Endometrial microvascular endothelial cells (primary cell): ENCODE measurements around the gene PCSK2.

GRCh38 chr20:8717514-8717916, 351.4 kb upstream of the PLCB4 start:
- RAMPAGE, long total RNA: no peak

DNA sequence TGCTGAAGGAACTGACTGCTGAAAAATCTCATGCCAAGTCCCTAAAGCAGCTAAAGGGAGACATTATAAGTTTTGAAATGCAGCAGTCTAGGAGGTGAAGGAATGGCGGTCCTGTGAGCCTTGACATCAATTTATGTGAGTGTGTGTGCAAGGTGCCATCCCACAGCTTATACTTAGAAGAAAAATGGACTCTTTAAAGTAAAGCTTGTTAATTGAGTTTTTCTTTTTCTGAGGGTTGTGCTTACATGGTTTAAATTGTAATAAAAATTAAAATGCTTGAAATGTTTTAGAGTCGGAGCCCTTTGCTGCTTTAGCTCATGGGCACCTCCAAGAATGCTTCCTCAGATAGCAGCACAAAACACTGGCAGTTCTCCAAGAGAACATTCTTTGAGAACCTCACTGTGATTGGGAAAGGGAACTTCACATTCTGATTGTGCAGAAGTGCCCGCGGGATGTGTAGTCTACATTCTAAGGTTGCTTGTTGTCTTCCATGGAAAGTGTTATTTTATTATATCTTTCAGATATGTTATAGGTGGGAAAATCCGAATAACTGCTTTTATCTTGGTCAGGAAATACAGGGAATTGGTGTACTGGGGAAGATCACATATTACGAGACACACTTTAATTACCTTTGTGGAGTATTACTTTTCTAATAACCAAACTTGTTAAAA, 44.2 kb downstream of the PLCB4 start:
- RAMPAGE, long total RNA: no peak

- RAMPAGE, long total RNA: no peak
These were observed 19.1 kb downstream of the SLX4IP start for GRCh38 chr20:10454126-10454593.

DNA sequence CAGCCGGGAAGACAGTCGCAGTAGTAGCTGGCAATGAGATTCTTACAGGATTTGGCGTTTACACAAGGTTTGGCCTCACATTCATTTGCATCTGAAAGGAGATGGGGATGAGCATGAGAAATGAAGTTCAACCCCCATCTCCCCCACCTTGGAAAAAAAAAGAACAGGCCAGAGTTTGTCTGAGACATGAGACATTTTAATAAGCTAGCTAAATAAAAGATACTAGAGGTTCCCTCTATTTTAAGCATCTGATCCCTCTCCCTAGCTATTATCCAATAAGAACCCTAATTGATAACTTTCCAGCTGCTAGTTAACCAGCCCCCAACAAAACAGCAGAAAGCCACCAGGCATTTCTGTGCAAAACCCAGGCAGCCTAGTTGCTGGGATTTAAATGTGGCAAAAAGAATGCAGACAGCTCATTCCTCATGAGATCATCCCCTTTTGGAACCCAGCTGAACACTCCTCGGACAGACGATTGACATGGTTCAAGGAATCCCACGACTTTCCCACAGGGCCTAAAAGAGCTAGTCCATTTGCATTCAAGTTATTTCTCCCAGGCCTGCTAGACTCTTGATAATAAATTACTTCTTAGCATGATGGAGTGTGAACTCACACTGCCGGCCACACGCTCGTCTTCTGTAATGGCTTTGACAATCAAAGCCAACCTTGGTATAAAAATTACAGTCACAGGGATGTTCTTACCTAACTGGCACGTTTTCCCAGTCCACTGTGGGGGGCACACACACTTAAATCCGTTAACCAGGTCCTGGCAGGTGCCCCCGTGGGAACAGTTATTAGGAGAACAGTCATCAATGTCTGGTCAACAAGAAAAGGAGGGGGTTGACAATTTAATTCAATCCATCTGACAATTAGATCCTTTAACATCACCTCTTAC, 24.0 kb downstream of the JAG1 start:
- RAMPAGE, long total RNA: no peak

GRCh38 chr20:10671897-10672414, 1.8 kb downstream of the JAG1 start:
- RAMPAGE, long total RNA: no peak

- RAMPAGE, long total RNA: no peak
These were observed 1.2 kb downstream of the SPTLC3 start for GRCh38 chr20:13009613-13010685.

- RAMPAGE, long total RNA: no peak
These were observed 208.5 kb downstream of the TASP1 start for GRCh38 chr20:13430122-13430665.

- RAMPAGE, long total RNA: no peak
These were observed 2.1 kb downstream of the ESF1 start for GRCh38 chr20:13782303-13783264.

- RAMPAGE, long total RNA: no peak
These were observed 66.3 kb downstream of the NDUFAF5 start for GRCh38 chr20:13851141-13851507.

DNA sequence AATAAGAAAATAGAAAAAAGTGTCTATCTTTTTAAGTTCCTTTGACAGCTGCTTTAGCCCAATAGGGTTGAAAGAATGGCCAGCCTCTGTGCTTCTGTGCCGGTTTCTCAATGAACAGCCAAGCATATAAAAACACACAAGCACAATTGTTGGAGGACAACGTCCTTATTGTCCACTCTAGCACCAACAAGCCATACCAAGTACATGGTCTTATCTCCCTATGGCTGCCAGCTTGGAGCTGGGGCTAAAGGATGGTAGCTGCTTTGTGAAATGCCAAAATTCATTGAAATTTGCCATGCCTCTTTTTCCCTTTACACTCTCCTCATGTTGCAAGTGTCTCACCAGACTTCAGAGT, 50.0 kb upstream of the FLRT3 start:
- RAMPAGE, long total RNA: no peak

- RAMPAGE, long total RNA: no peak
These were observed 648.7 kb upstream of the FLRT3 start for GRCh38 chr20:14985974-14986675.

DNA sequence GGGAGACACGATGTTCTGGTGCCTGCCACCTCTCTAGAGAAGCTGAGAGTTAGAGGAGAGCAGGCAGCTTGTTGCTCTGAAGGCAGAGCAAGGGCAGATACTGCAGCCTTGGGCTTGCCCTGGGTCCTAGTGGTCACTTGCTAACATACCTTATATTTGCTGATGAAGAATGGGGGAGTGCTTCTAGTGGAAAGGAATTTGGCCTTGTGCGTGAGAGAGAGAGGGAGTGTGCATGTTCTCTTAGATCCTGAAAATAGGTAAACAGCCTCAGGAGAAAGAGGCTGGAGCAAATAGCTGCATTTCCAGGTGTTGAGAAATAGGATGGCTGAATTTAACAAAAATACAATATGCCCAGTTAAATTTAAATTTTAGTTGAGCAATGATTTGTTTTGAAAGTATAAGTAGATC, 724.5 kb upstream of the FLRT3 start:
- RAMPAGE, long total RNA: no peak

DNA sequence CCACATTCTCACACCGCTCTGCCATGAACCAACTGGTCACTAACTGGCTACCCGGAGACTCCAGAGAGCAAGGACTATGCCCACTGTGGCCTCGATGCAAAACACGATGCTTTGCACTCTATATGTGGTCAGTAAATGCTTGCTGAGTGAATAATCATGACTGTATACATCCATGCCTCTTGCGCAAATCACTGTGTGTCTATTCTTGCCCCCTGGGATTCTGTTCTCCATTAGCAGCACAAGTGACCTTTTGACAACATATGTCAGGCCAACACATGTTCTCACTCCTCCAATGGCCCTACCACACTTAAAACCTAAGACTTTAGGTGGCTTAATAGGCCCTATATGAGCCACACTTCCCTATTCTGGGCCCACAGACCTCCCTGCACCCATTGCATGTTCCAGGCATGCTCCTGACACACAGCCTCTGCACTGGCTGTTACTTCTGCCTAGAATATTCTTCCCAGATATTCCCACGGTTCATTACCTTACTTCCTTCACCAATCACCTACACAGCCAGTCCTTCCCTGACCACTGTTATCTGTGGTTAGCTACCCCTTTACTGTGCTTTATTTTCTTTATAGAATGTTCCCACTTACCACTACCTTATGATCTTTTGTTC, 16.8 kb downstream of the KIF16B start:
- RAMPAGE, long total RNA: no peak

- RAMPAGE, long total RNA: no peak
These were observed 3.8 kb downstream of the KIF16B start for GRCh38 chr20:16569471-16569871.

DNA sequence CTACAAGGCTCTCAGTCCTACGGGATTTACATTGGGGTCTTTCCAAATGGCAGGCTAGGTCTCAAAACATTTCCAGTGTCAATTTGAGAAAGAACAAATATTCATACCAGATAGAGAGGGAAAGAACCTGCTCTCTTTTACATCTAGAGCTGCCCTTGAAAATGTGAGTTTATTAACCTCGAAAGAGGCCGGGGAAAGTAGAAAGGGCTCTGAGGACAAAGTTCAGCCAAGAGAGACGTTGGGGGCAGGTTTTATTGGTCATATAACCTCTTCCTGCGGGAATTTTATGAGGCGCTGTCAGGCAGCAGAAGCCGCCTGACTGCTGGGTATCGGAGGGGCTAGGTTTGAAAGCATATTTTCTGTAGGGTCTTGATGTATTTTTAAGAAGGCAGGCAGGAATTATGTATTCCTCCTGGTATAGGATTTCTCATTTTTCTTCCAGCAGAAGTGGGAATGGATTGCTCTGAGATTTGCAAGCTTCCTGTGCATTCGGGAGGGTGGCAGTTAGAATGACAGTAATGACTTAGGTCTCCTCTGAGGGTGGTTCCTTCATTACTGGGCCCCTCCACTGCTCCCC, 34.4 kb upstream of the KIF16B start:
- RAMPAGE, long total RNA: no peak

DNA sequence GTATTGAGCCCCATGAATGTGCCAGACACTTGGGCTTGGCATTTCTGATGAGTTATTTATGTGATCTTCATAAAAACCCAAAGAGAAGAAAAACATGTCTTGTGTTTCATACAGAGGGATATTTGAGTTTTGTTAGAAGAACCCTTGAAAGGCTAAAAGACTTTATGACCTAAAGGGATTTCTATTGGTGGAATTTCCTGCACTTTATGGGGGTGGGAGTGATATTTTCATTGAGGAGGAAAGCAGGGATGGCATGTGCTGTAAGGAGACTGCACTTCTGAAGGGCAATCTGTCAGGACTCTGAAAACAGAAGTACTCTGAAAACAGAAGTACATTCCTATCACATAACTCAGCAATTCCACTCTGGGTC, 150.1 kb downstream of the OTOR start:
- RAMPAGE, long total RNA: no peak

GRCh38 chr20:17153387-17153832, 73.4 kb upstream of the PCSK2 start:
- RAMPAGE, long total RNA: no peak

DNA sequence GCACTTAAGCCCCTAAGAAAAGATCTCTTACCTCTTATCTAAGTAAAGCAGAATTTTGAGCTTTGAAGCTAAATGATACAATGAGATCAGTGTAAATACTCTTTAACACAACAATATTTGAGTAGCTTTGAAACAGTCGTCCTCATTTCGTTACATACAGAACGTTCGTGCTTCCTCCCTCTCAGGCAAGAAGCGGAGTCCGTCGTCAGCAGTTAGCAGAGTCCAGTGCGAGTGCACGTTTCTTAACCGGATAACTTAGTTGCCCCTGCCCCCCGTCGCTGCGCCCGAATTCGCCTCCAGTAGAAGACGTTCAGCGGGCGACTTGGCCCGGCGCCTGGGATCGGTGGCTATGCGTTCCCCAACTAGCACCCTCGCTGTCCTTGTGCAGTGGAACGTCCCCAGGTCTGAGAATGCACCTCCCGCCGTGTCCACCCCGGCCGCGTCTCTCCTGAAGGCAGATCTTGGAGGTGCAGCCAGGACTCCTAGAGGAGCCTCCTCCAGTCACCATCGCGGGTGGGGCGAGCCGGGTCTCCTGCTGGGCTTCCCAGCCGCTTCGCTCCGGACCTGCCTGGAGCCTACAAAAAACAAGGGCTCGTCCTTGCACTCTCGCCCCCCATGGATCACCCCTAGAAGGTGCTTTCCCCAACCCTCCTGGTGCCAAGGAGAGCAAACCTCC, 955 bp upstream of the PCSK2 start:
- RAMPAGE, long total RNA: no peak

DNA sequence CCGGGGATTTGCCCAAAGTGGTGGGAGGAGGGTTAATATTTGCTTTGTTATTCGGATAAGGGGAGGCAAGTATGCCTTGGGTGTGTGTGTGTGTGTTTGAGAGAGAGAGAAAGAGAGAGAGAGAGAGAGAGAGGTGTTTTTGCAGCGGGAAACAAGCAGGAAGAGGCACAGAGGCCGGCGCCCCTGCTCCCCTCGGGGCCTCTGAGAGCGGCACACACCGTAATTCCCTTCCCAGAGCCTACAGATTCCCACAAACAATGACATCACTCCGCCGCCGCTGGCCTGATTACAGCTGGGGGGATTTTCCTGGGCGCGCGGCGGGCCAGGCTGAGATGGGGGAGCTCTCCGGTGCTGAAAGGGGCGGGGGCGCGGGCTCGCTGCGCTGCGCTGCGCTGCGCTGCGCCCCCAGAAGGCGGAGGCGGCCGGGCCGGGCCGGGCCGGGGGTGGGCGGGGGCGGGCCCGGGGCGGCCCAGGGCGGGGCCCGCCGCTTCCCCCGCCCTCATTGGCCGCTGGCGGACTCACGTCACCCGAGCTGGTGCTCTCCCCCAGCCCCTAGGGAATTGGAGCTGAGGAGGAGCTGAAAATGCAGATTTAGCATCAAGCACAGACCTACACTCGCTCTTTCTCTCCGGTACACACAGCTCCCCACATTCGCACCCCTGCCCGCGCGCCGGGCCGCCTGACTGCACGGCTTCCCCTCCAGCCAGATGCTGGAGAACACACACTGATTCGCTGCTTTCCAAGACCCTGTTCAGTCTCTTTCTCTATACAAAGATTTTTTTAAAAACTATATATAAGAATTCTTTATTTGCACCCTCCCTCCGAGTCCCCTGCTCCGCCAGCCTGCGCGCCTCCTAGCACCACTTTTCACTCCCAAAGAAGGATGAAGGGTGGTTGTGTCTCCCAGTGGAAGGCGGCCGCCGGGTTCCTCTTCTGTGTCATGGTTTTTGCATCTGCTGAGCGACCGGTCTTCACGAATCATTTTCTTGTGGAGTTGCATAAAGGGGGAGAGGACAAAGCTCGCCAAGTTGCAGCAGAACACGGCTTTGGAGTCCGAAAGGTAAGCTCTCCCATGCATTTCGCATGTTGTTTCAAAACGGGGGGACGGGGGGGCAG, at the start of gene PCSK2:
TSS of gene PCSK2 (plus strand) at position 618 of the 1,116 bp plus-strand sequence.
- RAMPAGE, long total RNA: no peak

DNA sequence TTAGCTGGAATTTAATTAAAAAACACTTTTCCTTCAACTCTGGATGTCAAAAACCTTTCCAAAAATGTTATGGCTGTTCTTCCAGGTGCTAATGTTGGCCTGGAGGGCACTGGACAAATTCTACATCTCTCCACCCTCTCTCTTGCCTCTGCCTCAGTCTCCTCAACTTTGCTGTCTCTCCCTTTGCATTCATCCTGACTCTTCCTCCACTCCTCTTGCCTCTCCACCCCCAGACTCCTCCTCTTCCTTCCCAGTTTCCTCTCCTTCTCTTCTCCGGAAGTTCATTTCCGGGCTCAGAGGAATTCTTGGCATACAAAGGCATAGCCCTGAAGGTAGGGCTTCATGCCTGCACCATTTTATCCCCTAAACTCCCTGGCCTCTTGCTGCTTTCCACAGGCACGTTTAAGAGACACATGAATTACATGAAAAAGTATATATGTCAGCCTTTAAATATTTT, 10.7 kb downstream of the BFSP1 start:
- RAMPAGE, long total RNA: no peak